Trachea (tissue), 1 donor: Measurements from ENCODE around the genes IL5RA, CRBN and BHLHE40.

DNA sequence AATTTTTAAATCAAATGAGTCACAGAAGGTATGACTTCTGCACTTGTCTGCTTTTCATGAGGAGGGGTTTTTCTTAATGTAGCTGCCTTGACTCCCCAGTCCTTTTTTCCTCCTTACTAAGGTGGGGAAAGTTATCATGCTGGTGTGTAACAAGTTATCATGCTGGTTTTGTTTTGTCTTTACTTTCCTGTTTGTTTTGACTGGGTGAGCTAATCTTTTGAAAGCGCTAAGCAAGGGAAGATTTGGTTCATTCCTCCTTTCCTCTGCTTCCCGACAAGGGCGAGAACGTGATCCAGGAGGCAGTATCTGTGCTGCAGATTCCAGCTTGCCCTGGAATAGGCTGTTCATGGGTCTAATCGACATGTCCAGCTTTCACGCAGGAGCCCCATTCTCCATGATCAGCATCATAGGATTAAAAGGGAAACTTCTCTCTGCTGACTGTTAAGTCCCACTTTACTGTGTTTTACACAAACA, 152.0 kb downstream of the CHL1 start:
- PRO-cap: no peak

DNA sequence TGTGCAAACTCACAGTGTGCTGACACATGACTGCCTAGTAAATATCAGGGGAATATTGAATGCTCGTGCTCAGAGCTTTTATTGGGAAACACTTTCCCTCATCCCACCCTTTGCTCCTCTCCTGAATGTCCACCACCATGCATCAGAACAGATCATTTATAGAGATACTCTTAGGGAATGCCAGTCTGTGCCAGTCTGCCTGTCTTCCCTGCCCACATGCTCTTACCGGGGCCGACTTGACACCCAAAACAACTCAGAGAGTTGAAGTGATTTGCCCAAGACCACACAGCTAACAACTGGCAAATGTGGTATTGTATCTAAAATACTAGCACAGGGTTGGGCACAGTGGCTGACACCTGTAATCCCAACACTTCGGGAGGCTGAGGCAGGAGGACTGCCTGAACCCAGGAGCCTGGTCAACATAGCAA, 262.5 kb downstream of the IL5RA start:
- PRO-cap: no peak

DNA sequence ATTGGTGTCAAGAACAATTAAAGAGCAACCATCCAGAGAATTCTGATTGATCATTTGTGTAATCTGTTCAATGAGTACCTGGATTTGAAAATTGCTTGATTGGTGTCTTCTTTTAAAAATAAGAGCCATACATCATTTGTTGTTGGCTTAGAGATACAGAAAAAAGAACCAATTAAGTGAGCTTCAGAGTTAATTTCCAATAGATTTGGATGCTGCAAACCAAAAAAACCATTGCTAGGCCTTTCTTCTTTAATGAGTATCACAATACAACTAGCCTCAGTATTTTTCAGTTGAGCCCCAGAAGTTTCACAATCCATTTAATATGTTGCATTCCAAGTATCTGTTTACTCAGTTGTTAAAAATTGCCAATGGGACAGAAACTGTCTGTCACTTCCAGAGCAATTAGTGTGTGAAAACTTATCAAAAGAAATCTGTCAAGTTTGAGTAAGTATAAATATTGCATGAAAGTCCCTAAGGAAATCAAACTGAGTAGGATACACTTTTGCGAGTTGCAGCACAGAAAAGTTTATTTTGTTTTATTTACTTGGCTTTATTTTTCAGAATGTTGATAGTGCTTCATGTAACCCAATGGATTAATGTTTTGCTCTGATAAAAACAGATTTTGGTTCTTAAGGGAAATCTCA, 247.8 kb downstream of the IL5RA start:
- PRO-cap: no peak

DNA sequence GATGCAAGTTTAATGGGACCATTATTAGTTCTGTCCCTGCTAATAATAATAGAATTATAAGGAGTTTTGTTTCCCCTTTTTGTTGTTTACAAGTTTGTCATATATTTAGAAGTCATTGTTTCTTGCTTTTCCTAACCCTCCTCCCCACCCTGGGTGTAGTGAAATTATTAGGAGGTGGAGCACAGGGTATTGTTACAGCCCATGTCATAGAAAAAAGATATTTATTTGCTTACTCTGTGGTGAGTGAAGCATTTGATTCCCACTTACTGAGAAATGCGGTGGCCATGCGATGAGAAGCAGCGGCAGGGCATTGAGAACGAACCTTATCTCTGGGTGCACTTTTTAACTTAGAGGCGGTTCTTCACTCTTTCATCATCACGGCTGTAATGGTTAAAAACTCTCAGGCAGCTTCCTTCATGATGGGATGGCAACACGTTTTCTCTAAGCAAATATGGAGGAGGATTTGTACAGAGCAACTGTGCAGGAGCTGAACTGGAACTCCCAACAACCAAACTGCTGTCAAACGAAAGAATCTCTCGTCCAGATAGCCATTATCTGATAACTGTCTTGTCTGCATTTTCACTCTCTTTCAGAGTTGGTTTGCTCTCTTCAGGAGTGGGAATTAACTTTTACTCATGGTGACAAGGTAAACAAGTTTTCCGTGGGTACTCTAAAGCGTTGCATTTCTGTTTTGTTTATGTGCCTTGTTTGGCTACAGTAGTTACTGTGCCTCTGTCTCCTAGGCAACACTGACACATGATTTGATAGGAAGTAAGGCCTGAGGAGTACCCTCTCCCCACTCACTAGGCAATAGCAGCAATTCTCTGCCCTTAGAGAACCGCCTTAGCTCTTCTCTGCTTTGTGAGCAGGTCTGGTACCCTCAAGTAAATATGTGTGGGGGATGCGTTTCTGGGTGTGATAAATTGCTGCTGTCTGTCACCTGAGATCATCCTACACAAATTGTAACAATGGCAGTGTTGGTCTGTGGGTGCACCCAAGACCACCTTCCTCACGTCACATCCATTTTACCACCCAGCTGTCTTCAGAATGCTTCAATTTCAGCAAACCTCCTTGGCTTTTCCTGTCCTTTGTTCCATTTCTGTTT, at the start of gene IL5RA:
Gene IL5RA (minus strand): TSS at position 697 of the 1,105 bp plus-strand sequence.
- PRO-cap: no peak

GRCh38 chr3:3128852-3129408, 2.2 kb downstream of the TRNT1 start:
- PRO-cap: no peak

DNA sequence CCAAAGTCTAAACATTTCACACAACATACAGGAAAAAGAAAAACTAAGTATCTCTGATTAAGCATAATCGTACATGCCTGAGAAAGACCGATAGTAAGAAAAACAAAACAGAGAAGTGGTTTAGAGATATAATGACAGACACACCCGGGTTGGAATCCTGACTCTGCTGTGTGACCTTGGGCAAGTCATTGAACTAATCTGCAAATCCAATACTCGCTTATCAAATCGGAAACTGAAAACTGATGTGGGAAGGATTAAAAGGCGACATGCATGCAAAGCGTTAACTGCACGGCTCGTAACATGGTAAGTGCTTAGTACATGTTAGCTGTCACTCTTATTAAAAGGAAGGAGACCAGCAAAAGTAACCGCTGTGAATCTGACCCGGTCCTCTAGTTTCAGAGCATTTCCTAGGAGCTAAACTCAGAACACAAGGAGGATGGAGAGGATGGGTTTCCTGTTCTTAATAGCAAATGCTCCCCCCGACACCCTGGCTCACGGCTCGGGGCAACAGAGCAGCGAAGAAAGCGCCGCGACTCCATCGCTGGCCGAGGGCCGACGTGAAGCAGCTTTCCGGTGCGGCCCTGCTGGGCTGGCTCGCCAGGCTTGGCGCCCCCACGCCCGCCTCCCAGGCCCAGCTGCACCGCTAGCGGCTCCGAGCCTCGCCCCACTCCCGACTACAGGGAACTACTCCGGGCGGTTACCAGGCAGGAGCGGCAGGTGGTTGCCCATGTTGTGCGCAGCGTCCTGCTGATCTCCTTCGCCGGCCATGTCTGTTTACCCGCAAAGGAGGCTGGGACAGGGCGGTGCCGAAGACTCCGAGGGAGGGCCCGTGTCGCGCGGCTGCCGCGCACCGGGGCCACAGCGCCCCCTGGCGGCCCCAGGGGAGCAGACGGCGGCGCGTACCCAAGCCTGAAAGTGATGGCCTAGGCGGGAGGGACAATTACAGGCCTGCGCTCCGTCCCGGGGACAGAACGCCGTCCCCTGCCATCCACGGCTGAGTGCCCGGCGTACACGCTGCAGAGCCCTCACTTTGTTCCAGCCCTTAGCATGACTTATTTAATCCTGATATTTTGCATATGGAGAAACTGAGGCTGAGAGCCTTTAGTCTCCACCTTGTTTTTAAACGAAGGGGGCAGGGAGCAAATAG, at the start of gene CRBN:
Gene CRBN (minus strand): TSS at position 772 of the 1,147 bp plus-strand sequence.
- PRO-cap: unidirectional peak, minus-strand start at position 768 of the sequence

GRCh38 chr3:3798365-3799030, 733 bp upstream of the LRRN1 start:
- PRO-cap: no peak

GRCh38 chr3:3801011-3801886, 2.0 kb downstream of the LRRN1 start:
- PRO-cap: no peak

DNA sequence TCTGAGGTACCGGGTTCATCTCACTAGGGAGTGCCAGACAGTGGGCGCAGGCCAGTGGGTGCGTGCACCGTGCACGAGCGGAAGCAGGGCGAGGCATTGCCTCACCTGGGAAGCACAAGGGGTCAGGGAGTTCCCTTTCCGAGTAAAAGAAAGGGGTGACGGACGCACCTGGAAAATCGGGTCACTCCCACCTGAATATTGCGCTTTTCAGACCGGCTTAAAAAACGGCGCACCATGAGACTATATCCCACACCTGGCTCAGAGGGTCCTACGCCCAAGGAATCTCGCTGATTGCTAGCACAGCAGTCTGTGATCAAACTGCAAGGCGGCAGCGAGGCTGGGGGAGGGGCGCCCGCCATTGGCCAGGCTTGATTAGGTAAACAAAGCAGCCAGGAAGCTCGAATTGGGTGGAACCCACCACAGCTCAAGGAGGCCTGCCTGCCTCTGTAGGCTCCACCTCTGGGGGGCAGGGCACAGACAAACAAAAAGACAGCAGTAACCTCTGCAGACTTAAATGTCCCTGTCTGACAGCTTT, 49.8 kb upstream of the SETMAR start:
- PRO-cap: no peak

- PRO-cap: unidirectional peak, minus-strand start at chr3:4351633
Observed at GRCh38 chr3:4351378-4352043, 48.3 kb downstream of the SETMAR start.

DNA sequence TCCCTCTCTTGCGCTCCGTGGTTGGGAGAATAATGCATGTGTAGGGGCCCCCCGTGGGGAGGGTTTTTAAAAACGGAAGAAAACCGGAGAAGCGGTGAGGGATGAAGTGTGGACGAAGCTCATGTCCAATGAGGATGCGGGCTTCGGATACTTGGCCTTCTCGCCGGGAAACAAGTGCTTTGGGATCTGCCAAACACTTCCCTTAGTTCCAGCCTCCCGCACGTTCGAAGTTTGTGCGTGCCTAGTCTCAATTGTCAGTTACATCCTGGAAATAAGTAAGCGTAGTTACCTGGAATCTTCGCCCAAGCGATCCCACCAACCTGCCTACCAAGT, 788 bp downstream of the ITPR1 start:
- PRO-cap: bidirectional peak, plus-strand start at position 94 of the sequence, minus-strand start outside the sequence

DNA sequence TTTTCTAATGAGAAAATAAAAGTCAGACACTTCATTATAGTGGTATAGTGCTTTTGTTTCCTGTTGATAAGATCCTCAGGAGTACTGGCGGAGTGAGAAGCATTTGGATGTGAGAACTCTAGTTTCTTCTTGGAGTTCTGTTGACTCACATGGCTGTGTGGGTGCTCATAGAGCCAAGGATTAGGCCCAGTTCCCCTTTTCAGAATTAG, 2.1 kb downstream of the ITPR1 start:
- PRO-cap: no peak

DNA sequence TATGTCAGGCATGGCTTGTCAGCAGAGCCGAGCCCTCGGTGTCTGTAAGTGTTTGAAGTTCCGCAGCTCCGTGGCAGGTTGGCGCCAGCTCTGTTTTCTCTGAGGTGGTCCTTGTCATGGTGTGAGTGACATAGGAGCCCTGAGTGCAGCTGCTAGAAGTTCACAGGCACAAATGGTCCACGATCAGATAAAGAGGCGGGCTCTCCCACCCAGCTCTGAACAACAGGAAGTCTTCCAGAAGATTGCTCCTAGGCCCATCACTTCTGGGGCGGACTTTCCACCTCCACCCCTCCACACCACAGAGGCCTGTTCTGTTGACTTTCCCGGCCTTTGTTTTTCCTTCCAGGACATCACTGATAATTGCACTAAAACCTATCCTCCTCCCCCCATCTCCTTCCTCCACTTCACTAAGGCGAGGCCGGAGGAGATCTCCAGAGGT, 19.8 kb downstream of the ITPR1 start:
- PRO-cap: unidirectional peak, minus-strand start at position 224 of the sequence

GRCh38 chr3:4582632-4583015, 89.5 kb downstream of the ITPR1 start:
- PRO-cap: no peak

DNA sequence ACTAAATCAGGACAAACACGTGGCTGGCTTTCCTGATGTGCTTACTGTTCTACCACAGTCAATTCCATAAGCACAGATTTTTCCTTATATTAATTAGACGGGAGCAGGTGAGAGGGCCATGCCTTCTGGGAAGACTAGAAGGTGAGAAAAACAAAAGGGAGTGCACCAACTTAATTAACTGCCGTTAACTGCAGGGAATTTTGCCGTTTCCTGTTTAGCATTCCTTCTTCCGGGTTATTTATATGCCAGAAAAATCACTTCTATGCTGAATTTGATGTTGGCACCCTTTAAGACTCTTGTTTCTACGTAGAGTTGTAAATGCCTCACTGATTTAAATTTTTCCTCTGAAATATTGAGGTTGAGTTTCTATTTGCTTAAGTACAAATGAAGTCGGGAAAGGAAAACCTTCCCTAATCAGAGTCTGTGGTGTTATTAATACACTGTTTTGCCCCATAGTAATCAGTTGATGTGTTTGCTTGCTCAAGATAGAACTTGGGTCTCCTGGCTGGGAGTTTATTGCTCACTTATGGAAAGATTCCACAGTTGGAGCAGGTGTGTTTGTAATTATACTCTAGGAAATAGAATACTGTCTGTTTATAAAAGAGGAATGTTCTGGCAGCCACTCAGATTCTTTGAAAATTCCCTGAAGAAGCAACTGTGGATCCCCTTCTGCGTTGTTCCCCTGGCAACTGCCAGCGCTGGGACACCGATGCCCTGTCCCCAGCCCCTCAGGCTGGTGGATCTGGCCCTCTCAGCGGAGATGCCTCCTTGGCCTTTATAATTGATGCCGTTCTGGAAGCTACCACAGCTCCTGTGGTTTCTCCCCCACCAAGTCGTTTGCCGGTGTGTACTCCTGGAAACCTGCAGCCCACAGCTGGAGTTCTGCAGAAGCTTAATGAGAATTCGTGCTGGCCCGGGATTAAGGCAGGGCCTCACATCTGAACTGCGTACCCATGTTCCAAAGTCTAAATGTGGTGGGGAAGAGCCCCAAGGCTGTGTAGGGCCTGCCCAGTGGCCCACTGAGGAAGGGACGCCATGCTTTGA, 225.8 kb downstream of the ITPR1 start:
- PRO-cap: no peak

DNA sequence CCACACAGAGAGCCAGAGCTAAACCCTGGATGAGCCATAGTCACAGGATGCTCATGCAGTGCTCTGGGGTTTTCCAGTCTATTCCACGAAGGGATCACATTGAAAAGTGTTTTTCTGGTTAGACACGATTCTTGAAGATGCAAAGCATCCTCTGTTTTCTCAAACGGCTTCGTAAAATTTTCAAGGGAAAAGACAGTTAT, 230.0 kb downstream of the ITPR1 start:
- PRO-cap: unidirectional peak, plus-strand start at position 125 of the sequence

GRCh38 chr3:4846430-4847264, 132.6 kb upstream of the BHLHE40 start:
- PRO-cap: no peak

DNA sequence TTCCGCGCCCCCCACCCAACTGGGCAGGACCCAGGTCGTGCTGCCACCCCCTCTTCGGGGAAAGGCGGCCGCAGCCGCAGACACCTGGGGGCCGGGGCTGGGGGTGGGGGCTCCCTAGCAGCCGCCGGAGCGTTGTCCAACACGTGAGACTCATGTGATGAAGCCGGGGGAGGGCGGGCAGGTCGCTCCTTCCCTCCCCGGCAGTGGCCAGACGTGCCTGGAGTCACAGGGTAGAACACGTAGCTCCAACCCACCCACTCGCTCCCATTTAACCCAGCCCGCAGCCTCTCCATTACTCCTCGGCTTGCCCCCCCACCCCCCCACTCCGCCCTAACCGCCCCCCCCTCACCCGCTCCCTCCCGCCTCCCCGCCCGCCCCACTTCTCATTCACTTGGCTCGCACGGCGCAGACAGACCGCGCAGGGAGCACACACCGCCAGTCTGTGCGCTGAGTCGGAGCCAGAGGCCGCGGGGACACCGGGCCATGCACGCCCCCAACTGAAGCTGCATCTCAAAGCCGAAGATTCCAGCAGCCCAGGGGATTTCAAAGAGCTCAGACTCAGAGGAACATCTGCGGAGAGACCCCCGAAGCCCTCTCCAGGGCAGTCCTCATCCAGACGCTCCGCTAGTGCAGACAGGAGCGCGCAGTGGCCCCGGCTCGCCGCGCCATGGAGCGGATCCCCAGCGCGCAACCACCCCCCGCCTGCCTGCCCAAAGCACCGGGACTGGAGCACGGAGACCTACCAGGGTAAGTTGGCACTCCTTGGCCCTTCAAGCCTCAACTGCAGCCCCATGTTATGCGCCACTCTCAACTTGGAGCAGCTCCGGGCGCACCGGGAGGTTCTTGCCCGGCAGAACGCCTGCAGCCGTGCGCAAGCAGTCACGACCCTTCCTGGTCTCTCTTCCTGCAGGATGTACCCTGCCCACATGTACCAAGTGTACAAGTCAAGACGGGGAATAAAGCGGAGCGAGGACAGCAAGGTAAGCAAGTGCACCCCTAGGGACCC, at the start of gene BHLHE40:
Gene BHLHE40 (plus strand): TSS at position 386 of the 1,006 bp plus-strand sequence.
- PRO-cap: bidirectional peak, plus-strand start at position 408 of the sequence, minus-strand start at position 205 of the sequence

GRCh38 chr3:4982179-4982628, 3.0 kb downstream of the BHLHE40 start:
- PRO-cap: no peak

GRCh38 chr3:5023051-5023957, 44.1 kb downstream of the BHLHE40 start:
- PRO-cap: unidirectional peak, minus-strand start at chr3:5023273; bidirectional peak, plus-strand start at chr3:5023588, minus-strand start at chr3:5023354